Endometrial microvascular endothelial cells (primary cell): ENCODE measurements around the genes CYP1B1 and MAP4K3.

GRCh38 chr2:37468149-37468735, 123.8 kb downstream of the QPCT start:
- RAMPAGE, long total RNA, result no peak

DNA sequence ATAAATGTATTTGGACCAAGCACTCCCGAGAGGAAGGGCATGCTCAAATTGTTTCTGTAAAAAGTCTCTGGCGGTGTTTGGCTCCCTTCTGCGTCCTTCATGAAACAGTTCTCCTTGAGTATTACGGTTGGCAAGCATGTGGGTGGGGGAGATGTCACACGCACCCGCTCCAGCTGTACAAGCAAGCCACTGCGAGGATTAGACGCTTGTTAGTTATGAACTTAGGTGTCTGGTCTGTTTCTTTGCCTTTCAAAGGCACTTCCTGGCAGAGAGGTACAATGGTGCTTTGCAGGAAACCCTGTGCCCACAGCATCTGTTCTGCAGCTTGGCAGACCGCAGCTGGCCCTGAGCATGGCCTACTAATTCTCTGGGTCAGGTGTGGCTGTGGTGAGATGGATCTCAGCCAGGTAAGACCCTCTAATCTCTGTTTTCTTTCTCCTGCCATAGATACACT, 45.3 kb downstream of the CDC42EP3 start:
- RAMPAGE, long total RNA, result no peak

- RAMPAGE, long total RNA, result no peak
Observed at GRCh38 chr2:37629328-37629617, 42.2 kb downstream of the CDC42EP3 start.

DNA sequence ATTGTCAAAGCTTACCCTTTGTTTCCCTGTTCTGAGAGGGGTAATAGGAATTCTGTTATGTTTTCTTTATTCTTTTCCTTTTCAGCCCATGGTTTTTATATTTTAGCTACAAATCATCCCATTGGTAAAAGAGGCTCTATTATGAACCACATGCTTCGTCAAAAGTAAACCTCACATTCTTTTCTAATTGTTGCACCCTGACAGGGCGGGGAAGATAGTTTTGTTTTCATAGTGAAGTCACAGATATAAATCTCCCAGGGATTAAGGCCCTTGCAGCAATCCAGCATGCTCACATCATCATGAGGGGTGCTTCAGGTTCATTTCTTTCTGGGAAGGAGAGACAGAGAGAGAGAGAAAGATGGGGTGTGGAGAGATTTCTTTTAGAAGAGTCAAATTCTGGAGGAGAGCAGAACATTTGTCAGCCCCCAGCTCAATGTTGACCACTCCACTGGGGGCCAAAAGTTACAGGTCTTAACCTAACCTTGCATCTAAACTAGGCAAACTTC, 124.5 kb upstream of the CDC42EP3 start:
- RAMPAGE, long total RNA, result no peak

- RAMPAGE, long total RNA, result no peak
Observed at GRCh38 chr2:37875128-37876046, 49.7 kb upstream of the RMDN2 start.

GRCh38 chr2:38075886-38076582, at the start of gene CYP1B1:
TSS of gene CYP1B1 (minus strand) at chr2:38076151.
- RAMPAGE, long total RNA, result no peak

- RAMPAGE, long total RNA, result no peak
Observed at GRCh38 chr2:38146147-38147361, 70.6 kb upstream of the CYP1B1 start.

DNA sequence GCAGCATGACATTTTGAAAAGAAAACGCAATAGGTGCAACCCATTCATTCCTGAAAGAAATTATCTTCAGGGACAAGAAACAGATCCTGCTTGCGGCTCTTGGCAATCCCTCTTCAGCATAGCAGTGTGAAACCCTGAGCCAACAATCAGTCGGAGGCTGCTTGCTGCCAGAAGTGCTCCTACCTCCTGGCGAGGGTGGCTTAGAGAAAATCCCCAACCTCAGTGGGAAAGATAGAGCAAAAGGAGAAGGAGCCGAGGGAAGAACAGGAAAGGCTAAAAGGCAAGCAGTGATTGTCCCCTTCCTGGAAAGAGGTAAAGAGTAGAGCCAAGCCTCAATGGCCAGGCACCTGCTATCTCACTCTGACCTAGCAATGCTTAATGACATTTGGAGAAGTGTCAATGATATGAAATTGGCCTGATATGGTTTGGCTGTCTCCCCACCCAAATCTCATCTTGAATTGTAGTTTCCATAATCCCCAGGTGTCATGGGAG, 66.2 kb upstream of the ATL2 start:
- RAMPAGE, long total RNA, result no peak

DNA sequence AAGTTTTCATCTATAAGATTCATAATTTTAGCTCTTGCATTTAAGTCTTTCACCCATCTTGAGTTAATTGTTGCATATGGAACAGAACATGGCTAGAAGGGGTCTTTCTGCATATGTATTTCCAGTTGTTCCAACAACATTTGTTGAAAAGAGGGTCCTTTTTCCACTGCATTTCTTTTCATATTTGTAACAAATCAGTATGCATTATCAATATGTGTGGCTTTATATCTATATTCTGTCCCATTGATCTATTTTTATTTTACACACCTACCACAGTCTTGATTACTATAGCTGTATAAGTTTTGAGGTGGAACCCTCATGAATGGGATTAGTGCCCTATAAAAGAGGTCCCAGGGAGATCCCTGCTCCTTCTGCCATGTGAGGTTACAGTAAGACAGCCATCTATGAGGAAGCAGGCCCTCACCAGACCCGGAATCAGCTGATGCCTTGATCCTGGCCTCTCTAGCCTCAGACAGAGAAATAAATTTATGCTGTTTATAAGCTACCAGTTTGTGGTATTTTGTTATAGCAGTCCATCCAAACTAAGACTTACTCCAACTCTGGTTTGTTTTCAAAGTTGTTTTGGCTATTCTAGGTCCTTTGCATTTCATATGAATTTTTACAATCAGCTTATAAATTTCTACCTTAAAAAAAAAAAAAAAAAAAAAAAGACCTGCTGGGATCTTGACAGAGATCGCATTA, 55.0 kb downstream of the HNRNPLL start:
- RAMPAGE, long total RNA, result no peak

DNA sequence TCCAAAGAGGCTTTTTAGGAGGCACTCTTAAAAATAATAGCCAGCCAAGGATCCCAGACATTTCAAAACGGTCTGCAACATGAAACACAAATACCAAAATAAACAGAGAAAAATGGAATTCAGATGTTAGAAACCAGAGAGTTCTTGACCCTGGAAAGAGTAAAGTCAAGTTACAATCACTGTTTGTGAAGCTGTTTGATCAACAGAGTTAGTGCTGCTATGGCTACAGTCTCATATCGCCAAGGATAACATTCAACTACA, 17.4 kb upstream of the HNRNPLL start:
- RAMPAGE, long total RNA, result no peak

DNA sequence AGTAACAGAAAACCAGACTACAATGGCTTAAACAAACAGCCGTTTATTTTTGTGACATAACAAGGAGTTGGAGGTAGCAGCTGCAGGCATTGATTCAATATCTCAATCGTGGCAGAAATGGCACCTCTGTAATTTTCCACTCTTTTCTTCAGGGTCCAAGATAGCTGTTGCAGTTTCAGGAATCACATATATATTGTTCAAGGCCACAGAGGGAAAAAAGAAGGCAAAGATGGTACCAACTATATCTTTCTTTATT, 17.7 kb upstream of the HNRNPLL start:
- RAMPAGE, long total RNA, result no peak

GRCh38 chr2:38748508-38748748, 2.7 kb downstream of the SRSF7 start:
- RAMPAGE, long total RNA, result no peak

- RAMPAGE, long total RNA, result no peak
Observed at GRCh38 chr2:38751535-38751712, 263 bp upstream of the SRSF7 start.

GRCh38 chr2:38751713-38752118, 555 bp upstream of the SRSF7 start:
- RAMPAGE, long total RNA, result no peak

DNA sequence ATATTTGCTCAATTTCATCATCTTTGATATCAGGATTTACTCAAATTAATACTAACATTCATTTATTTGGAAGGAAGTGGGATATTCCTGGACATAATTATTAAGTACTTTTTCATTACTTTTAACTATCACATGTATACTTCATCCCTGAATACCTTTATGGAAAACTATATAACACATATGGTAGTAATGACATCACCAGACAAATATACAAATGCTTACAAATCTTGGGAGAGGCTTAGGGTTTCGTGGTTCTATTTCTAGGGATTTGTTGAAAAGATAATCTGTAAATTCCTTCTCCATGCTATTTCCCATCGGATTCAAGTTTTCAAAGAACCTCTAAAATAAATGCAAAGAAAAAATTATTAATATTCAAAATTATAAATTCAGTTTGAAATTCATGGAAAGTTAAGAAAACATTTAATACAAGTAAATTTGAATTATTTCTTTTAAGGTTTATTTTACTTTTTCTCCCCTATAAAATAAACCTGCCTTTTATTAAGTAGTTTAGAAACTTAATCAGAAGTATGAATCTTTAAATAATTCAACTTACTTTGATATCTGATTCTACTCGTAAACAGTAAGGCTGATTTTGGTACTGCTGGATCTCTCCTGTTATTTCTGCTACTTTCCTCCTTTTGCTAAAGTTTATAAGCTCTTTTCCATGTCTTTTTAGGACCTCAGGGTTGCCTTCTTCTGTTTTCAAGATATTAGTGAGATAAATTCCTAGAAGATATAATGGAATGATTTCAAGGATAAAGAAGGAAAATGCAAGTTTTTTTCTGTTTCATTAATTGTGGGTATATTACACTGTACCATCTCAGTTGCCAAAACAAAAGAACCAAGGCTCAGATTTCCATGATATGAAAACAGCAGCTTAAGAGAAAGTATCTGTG, 107.3 kb downstream of the ARHGEF33 start:
- RAMPAGE, long total RNA, result no peak

- RAMPAGE, long total RNA, result no peak
Observed at GRCh38 chr2:39065087-39066204, 55.4 kb downstream of the SOS1 start.

- RAMPAGE, long total RNA, result no peak
Observed at GRCh38 chr2:39435036-39435589, 2.0 kb downstream of the MAP4K3 start.

GRCh38 chr2:39436331-39437371, at the start of gene MAP4K3:
TSS of gene MAP4K3 (minus strand) at chr2:39437285.
- RAMPAGE, long total RNA, result no peak

DNA sequence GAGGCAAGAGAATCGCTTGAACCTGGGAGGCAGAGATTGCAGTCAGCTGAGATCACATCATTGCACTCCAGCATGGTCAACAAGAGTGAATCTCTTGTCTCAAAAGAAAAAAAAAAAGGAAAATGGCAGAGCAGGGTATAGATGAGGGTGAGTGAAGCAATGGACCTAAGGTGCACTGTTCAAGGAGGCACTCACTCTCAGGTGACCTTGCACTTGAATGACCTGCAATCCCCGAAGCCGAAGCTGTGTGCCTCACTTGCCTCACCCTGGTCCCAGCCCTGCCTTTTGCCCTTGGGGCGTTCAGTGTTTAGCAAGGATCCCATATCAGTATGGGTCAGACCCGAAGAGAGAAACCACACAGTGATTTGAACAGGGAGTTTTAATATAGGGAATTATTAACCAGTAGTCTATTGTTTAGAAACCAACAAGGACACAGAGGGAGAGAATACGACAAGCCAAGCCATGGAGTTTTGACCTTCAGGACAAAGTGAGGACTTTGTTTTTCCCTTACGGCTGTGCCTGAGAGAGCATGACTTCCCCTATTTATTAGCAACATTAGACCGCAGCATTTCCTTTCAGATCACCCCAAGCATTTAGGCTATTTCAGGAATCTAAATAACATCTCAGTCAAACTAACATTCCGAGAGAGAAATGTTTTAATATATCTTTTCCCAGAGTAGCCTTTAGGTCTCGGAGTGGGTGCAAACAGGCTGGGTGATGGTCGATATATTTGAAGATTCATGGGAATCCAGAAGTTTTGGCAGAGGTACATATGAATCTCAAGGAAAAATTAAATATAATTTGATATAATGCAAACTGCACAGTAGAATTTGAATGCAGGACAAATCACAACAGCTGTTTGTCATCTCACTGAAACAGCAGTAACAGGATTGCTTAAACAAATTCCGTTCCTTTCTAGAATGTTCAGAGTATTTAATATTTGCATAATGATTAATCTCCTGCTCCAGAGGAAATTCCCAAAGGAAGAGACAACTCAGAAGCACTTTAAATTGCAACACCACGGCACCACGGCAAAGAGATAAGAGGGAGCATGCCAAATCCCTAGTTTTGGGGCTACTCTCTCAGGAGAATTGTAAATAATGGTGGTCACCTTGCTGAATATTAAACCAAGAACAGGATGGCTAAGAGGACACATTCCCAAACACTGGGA, 67.4 kb upstream of the MAP4K3 start:
- RAMPAGE, long total RNA, result no peak

DNA sequence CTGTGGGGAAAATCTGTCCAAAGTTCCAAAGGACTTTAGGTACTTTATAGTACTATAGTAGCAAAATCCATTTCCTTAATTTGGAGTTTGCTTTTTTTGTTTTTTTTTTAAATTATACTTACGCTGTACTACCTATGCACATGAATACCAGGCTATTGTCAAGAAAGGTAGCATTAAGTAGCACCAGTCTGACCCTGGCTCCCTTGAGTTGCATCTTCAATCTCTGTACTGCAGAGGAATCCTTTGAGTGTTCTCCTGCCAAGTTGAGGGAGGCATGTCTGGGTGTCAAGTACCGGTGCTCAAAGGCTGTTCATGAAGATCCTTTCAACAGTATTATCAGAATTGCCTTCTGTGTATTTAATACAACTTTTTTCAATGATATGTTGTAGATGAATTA, 165.3 kb upstream of the THUMPD2 start:
- RAMPAGE, long total RNA, result no peak